ENCODE measurements around the gene PANX1.

DNA sequence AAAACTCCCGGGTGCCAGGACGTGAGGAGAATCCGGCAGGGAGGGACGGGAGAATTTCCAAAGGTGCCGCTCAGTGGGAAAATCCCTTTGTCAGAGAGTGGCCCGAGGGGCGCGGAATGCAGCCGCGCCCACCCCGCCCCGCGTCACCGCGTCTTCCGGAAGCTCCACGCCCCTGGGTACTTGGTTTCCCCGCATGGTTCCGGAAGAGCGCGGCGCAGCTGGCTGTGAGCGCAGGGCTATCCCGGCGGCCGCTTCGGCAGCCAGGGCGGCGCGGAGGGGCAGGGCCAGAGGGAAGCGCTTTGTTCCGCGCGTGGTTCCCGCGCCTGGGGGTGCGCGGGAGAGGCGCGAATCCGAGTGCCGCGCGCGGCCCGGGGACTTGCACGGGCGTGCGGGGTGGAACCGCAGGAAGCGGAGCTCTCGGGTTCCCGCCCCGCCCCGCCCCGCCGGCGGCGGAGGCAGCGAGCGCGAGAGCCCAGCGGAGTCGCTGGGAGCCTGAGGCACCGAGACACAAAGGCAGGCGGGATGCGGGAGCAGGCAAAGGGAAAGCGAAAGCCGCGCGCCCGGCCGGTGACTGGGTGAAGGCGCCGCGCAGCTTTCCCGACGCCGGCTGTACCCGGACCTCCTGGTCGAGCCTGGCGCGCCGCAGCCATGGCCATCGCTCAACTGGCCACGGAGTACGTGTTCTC lies at the start of gene PANX1:
PANX1 (plus strand) TSS at position 177 of the 686 bp plus-strand sequence.
- PRO-cap, result bidirectional peak, plus-strand start at position 314 of the sequence, minus-strand start at position 118 of the sequence

- PRO-cap, result no peak
These were observed 36.1 kb upstream of the AMOTL1 start for GRCh38 chr11:94731995-94732546.

DNA sequence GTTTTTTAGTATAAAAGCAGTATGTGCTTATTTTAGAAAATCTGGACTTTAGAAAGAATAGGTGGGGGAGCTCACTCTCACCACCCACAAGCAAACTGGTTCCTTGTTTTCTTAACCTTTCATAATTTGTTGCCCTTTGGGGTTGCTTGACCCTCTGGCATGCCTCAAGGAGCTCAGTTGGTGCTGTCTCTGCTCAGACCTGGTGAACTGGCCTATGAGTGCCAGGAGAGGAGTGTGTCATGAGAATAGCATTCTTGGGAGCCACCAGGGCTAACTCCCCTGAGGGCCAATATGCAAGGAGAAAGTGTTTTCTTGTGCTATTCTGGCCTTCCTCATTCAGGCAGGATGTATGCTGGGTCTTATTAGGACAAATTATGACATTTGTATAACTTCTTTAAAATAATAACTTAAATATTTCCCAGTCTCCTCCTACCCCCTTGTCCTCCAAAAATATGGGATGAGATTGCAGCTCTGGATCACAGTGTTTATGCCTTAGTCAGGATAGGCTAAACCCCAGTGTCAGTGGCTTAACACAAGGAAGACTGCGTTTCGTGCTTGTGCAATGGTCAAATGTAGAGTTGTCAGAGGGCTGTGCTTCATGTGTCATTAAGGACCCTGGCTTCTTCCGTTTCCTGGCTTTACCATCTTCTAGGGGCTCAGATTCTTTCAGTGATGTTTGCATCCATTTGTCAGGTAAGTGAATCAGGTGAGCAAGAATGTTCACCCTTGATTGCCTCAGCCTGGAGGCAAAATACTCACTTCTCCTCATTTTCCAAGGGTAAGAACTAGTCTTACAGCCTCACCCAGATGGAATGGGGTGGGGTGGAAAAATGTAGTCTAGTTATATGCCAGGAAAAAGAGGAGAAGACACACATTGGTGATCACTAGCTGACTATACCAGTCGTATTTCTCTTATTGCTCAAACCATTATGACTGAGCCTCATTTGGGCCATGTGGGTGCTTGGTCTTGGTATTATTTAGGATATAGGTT lies 20.7 kb upstream of the AMOTL1 start:
- PRO-cap, result no peak

DNA sequence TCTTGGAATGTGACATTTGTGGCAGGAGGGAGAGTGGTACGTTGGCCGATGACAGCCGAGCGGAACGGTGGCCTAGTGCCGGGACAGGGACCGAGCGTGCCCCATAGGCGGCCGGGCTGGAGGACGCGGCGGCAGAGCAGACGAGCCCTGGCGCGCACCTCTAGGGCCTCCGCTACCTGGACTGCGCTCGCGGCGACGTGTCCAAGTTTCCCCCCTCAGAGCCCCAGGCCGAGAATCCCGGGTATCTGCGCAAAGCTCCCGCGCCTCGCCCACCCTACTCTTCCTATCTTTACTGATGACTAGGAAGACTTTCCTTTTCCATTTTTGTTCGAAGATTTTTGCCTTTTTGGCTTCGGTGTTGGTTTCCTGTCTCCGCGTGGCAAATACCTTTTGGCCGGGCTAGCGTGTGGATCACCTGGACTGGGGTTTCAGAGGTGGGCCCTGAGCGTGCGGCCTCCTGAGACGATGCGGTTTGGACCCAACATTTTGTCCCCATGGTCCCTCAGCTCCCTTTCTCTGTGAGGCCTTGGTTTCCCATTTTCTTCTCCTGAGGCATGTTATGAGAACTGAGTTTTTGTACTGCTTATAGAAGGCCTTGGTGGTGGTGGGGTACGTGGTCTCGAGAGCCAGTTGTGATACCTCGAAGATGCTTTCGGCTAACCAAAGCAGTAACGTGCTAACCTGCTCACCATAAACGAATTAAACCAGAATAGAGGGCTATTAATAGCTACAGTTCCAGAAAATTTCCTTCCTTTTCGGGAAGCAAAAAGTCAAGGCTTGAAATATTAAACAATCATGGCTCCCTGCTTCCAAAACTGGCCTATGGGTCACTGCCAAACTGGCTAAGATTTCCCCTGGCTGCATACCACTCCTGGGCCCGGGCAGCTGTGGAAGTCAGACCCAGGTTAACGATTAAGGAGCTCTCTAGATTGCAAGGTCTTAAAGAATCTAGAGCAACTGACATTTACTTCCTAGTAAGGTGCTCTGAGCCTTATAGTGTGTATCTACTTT lies 1.4 kb downstream of the AMOTL1 start:
- PRO-cap, result no peak

DNA sequence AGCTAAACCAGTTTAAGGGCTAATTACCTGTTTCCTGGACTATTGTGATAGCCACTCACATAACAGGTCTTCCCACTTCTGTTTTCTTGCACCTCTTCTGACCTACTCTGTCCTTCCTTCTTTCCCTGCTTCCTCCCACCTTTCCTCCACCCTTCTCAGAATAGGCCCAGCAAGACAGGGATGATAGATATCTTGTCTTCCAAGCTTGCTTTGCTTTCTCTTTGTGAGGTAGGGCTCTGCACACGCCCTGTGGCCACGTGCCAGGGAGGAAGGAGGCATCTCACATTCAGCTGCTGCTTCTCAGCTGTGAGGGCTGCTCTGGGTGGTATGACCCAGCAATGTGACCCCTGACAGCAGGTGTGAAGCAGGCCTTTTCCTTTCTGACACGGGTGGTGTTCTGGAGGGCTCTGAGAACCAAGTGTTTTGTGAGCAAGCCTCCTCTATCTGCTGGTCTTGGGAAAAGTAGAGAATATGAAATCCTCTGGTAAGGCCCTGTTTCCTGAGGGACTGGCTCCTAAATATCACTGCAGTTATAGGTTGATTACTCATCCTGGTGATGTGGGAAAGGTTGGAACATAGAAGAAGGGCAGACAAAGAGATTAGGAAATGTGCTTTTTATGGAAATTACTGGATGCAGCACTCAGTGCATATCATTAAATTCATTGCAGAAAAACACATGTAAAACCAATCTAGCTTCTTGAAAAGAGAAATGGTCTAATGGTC lies 8.4 kb downstream of the AMOTL1 start:
- PRO-cap, result no peak

GRCh38 chr11:94853717-94854725 lies 85.9 kb downstream of the AMOTL1 start:
- PRO-cap, result no peak

GRCh38 chr11:95078691-95079108 lies 10.9 kb upstream of the ENDOD1 start:
- PRO-cap, result no peak

DNA sequence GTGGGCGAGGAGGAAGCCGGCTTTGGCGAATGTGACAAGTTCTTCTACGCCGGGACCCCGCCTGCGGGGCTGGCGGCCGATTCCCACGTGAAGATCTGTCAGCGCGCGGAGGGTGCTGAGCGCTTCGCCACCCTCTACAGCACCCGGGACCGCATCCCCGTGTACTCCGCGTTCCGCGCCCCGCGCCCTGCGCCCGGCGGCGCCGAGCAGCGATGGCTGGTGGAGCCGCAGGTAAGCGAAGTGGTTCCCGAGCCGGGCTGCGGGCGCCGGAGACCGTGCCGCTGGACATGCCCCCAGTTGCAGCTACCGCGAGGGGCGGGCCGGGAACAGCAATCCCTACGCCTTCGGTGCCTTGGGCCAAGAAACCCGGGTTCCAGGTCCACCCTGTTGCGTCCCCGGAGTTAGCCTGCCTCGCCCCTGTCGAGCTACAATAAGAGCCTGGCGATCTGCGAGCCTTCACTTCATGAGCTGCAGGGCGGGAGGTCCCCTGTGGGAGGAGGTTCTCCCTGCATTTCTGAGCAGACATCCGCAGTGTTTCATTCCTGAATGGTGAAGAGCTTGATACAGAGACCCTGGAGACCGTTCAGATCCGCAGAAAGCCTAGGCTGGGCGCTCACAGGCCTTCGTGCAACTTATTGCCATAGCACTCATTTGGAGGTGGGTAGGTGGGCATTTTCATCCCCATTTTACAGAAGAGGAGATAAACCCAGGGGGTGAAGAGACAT lies 513 bp downstream of the ENDOD1 start:
- PRO-cap, result bidirectional peak, plus-strand start at position 459 of the sequence, minus-strand start at position 272 of the sequence

- PRO-cap, result no peak
These were observed 58.2 kb downstream of the SESN3 start for GRCh38 chr11:95172549-95173508.

GRCh38 chr11:95241509-95242302 lies 10.7 kb upstream of the SESN3 start:
- PRO-cap, result no peak

- PRO-cap, result no peak
These were observed 51.3 kb upstream of the SESN3 start for GRCh38 chr11:95282024-95282913.

GRCh38 chr11:95577712-95578206 lies 211.8 kb downstream of the FAM76B start:
- PRO-cap, result no peak

- PRO-cap, result no peak
These were observed 199.2 kb downstream of the FAM76B start for GRCh38 chr11:95590424-95590839.

DNA sequence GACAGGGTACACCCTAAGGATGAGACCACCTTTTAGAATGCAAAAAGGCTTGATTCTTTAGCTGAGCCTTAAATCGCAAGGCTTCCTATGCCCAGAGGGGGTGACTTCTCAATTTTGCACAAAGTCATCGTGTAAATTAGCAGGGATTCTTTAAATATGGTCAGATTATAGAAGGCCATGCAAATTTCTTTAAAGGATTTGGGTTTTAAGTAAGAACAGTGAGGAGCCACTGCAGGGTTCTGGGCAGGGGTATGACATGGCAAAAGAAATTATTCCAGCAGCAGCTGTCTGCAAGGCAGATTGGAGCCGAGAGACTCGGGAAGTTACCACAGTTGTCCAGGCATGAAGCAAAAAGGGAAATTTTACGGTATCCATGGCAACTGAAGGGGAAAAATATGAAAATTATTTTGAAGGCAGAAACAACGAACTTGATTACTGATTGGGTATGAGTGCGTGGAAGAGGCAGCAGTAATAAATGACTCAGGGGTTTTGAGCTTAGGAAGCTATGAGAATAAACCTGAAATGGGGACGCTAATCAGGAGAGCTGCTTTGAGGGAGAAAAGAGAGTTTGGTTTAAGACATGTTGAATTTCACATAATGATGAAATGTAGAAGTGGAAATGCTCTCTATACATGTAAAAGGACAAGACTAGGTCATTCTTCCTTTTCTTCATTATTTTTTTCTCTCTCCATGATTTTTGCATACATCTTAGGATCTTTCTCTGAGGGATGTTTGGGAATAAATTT lies 91.6 kb downstream of the FAM76B start:
- PRO-cap, result no peak

- PRO-cap, result no peak
These were observed 73.8 kb downstream of the FAM76B start for GRCh38 chr11:95715517-95716500.

DNA sequence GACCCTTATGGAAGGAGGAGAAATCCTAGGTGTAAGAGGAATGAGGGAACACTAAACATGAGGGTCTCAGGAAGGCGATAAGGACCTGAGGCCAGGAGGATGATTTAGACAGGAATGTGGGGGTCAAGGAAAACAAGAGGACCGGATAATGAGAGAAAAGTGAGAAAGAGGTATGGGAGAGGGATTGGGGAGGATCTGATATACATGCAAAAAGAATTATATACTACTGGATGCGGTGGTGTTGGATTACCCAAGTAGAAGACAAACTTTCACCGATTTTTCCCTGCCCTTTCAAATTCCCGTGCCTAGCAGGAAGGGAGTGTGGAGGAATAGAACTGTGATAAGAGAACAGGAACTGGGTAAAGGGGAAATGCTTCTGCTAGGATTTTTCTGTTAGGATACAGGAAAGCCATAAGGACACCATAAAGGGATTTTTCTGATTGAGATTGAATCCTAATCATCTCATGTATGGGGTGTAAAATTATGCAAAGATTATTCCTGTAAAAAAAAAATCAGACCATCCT lies 434 bp upstream of the MTMR2 start:
- PRO-cap, result no peak

DNA sequence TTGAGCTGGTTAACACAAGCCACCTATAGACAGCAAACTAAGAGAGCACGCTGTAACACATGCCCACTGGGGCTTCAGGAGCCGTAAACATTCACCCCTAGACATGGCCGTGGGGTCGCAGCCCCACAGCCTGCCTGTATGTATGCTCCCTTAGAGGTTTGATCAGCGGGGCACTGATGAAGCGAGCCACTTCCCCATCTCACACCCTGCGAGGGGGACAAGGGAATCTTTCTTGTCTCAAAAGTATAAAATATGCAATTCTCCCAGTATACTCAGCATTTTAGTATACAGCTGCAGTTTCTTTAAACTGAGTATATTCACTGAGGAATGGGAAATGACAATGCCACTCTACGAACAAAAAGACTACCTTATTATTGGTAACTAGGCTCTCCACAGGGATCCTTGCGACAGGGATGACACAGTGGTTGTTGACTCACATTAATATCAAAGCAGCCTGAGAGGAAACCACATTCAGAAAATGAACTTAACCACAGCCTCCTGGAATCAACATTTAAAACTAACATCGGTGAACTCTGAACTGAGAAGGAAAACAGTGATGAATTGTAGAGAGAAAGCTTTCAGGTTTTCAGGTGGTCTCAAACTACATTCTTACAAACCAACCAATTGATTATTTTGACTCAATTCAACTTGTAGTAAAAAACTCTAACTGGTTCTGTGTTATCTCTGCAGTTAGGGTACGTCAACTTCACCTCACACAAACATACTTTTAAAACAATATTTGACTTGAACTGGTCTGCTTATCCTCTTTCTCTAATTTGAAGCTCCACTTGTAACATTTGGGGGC lies 90.2 kb upstream of the MTMR2 start:
- PRO-cap, result no peak

- PRO-cap, result no peak
These were observed 92.4 kb upstream of the MTMR2 start for GRCh38 chr11:96016306-96016700.

DNA sequence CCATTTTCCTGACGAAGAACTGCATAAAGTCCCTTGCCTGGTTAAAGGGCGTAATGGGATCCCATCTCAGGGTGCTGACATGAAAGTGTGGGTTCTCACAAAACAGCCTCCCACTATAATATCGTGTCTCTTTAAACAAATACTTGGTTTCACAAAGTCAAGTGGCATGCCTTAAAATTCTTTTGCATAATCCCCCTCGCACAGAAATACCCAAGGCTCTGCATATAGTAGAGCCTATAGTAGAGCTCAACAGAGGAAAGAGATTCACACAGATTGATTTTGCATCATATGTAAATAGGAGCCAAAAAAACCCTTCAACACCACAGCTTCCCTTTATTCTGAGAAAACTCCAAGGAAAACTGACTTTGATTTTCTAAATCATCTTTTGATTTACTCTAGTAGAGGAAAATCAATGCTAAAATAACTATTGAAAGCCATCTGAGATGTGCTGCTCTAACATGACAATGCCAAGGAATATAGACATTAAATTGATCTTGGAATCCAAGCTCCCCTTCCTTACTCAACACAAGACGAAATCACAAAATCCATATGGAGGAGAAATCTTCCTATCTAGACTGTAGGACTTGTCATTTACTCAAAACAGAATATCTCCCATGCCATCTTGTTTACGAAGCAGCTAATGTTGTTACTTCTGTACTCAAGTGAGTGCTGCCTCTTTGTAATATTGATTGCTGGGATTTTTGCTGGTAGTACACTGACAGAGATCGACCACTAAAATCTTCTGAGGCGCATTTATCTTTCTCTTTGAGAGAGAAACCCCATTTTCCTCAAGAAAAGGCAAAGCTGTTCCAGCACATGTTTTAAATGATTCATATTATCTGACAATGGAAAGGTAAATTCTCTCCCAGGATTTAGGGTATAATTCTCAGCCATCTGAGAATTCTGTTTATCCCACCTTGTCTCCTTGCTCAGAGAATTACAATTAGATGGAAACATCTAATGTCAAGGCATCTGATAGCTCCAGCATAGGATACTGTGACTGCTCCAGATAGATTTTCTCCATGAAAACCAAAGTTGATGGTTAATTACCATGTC lies 89.8 kb downstream of the MAML2 start:
- PRO-cap, result no peak

GRCh38 chr11:96256270-96256689 lies 86.7 kb downstream of the MAML2 start:
- PRO-cap, result no peak

Data from left ventricle myocardium (tissue), 1 donor.